ENCODE results near the gene MGAT1.

- RRBS: no CpG with 5 or more reads among the region's 22 CpGs
Observed at GRCh38 chr5:180080589-180081372, 9.2 kb upstream of the RNF130 start.

- RRBS: no CpG with 5 or more reads among the region's 8 CpGs
Observed at GRCh38 chr5:180180002-180180490, 29.0 kb downstream of the RASGEF1C start.

GRCh38 chr5:180300974-180301749 lies 9.3 kb upstream of the MAPK9 start:
- RRBS: no CpG with 5 or more reads among the region's 9 CpGs

- RRBS: no CpG with 5 or more reads among the region's 9 CpGs
Observed at GRCh38 chr5:180324942-180325388, 28.2 kb downstream of the GFPT2 start.

DNA sequence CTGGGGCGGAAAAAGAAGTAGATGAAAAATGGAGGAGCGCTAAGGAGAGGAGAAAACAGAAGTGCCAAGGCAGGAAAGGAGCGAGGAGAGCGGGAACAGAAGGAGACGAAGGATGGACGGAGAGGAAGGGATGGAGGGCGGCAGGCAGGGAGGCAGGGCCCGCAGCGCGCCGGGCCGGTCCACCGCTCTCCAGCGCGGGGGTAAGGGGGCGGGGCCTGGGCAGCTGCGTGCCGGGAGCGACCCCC lies 215 bp upstream of the CNOT6 start:
- RRBS: 2% methylated on average over 7 of the region's 19 CpGs

DNA sequence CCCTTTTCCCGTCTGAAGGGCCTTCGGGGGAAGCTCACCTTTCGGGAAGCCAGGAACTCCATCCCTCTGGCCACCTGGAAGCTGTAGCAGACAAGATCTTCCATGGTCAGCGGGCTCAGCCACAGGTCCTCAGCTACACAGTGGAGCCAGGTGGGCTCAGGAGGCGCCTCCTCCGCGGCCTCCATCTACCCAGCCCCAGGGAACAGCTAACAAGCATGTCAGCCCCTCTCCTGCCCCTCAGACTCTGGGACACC lies 25.5 kb upstream of the SCGB3A1 start:
- RRBS: no CpG with 5 or more reads among the region's 7 CpGs

- RRBS: no CpG with 5 or more reads among the region's 8 CpGs
Observed at GRCh38 chr5:180783392-180783806, 19.2 kb downstream of the MGAT1 start.

DNA sequence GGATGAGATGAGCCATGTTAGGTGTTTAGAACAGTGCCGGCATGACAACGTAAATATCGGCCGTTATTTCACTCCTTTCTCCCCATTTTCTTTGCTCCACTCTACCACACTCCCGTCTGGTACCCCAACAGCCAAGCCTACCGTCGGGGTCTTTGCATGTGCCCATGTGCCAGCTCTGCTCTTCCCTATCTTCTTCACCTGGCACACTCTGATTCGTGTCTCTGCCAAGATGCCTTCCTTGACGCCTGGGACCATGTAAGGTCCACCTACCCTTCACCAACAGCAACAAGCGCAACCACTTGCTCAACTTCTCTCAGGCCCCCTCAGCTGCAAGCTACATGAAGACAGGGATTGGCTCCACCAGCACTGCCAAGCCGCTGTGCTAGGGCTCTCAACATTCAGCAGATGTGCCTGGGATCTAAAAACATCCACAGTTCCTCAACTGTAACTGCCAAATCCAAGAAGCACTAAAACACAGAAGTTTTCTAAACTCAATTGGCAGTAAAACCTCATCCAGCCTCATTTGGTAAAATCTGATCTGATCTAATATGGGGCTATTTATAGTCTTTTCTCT lies 4.4 kb downstream of the MGAT1 start:
- RRBS: no CpG with 5 or more reads among the region's 11 CpGs

- RRBS: 5% methylated on average over 43 of the region's 72 CpGs
Observed at GRCh38 chr5:180802650-180803545, at the start of gene MGAT1. TSS of gene MGAT1 (minus strand) at chr5:180802806.

DNA sequence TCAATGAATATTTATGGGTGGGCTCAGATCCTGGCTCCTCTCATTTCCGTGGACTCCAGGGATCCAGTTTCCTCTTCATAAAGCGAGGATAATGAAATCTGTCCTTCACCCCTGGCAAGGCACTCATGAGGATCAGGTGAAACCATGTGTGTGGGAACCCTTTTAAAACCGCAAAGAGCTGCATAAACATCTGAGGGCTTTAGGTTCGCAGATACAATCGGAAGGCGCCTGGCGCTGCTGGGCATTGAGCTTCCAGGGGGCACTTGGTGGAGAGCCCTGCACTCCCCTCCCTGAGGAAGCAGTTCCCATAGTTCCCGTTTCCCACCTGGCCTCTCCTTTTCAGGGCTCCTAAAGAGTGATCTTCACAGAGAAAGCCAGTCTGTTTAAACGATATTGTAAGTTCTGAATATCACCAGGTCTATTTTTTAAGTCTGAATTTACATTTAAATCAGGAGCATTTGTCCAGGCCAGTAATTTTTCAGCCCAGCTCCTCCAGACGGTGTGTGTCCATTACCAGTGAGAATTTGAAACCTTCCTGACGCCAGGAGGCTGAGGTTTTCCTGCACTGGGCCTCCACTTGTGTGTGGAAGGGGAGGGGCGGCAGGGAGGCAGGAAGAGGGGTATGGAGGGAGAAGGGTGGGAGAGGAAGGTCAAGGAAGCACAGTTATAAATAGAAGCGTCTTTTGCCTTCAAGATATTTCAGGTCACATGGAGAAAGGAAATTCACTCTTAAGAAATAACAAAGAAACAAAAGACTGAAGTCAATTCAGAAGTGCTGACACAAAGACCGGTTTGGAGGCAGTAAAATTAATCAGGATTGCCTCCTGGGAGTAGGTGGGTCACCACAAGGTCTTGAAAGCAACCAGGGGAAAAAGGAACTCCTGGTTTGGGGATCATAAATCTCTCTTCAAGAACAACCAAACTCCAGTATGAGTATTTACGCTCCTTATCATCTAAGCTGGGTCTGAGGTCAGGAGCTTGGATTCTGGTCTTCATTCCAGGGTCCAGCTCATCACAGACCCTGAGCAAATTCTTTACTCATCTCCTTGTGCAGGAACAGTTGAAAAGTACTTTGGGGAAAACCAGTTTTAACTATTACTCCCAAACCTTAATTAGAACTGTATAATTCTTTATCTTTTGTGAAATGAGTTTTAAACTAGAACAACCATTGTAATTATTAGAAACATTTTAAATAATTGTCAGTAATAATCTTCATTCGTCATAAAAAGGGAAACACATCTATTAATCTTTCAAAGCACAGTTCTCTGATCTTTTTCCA lies 14.3 kb upstream of the MGAT1 start:
- RRBS: no CpG with 5 or more reads among the region's 16 CpGs

- RRBS: no CpG with 5 or more reads among the region's 4 CpGs
Observed at GRCh38 chr5:180820683-180821427, 18.2 kb upstream of the MGAT1 start.

DNA sequence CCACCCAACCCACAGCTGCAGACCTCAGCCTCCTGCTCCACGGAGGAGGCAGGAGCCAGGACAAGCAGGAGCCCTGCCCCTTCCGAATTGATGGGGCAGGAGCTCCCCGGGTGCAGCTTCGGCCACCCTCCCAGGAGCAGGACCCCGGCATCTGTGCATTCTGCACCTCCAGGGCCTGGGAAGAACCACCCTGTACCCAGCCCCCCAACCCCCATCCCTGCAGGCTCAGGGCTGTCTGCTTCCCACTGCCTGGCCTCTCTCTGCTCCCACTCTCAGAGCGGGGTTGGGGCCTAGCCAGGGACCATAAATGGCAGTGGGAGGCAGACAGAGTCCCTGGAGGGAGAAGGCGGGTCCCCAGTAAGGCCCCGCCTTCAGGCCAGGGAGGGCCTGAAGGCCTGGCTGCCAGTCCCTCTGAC lies 2.9 kb upstream of the BTNL9 start:
- RRBS: no CpG with 5 or more reads among the region's 8 CpGs

DNA sequence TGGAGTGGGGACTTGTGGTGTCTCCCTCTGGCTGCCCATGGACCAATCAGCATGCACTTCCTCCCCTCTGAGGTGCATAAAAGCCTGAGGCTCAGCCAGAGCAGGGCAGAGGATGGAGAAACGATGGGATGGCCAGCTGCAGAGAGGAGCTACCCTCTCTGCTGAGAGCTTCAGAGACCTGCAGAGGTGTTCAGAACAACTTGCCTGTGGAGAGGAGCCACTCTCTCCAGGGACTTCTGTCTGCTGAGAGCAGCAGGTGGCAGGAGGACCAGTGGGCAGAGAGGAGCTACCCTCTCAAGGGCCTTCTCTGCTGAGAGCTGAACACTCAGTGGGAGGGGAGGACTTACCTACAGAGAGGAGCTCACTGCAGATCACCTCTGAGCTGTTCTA lies 2.5 kb upstream of the BTNL9 start:
- RRBS: no CpG with 5 or more reads among the region's 1 CpG

- RRBS: 1% methylated on average over 2 of the region's 66 CpGs
Observed at GRCh38 chr5:181221786-181222915, 930 bp upstream of the TRIM41 start.

DNA sequence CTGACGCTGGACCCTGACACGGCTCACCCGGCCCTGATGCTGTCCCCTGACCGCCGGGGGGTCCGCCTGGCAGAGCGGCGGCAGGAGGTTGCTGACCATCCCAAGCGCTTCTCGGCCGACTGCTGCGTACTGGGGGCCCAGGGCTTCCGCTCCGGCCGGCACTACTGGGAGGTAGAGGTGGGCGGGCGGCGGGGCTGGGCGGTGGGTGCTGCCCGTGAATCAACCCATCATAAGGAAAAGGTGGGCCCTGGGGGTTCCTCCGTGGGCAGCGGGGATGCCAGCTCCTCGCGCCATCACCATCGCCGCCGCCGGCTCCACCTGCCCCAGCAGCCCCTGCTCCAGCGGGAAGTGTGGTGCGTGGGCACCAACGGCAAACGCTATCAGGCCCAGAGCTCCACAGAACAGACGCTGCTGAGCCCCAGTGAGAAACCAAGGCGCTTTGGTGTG lies 9.5 kb downstream of the RACK1 start:
- RRBS: 96% methylated on average over 3 of the region's 34 CpGs

DNA sequence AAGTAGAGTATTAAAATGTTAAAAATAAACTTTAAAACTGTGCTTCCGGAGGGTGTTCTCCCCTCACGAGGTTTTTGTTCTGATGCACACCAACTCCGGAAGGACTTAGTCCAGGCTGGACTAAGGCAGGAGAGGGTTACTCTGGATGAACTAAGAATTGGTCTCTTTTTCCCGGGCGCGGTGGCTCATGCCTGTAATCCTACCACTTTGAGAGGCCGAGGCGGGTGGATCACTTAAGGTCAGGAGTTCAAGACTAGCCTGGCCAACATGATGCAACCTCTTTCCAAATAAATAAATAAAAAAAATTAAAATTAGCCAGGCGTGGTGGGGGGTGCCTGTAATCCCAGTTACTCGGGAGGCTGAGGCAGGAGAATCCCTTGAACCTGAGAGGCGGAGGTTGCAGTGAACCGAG lies 623 bp upstream of the RACK1 start:
- RRBS: under 1% methylated on average over 3 of the region's 12 CpGs

DNA sequence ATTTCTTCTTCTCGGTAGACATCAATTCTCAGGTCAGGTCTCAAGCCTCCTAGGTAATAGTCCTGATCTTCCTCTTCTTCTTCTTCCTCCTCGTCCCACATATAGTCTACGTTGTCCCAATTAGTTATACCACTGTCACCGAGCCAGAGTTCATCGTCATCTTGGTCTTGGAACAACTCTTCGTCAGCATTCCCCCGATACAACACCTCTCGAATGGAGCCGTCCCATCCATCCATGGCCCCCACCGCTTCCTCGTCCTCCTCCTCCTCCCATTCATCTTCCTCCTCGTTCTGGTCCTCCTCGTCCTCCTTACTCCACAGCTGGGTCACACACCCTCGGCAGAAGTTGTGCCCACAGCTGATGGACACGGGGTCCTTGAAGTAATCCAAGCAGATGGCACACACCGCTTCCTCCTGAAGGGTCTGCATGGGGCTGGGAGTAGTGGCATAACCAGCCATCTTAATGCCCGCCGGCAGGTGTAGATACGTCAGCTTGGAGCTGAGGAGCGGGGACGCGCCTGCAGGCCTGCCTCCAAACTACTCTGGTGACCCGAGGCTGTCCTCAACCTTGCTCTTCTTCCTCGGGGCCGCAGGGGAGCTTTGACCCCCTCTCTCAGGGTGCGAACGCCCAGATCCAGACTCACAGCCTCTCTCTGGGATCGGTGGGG lies 454 bp downstream of the TRIM52 start:
- RRBS: no CpG with 5 or more reads among the region's 28 CpGs

GRCh38 chr5:181263376-181264136 lies 2.6 kb upstream of the TRIM52 start:
- RRBS: no CpG with 5 or more reads among the region's 7 CpGs

- RRBS: no CpG with 5 or more reads among the region's 10 CpGs
Observed at GRCh38 chr5:181267200-181267774, 6.3 kb upstream of the TRIM52 start.